Gastroesophageal sphincter (tissue), 4 donors: ENCODE data around the genes HCRTR1, ADGRB2, MARCKSL1, BSDC1 and ZBTB8B.

DNA sequence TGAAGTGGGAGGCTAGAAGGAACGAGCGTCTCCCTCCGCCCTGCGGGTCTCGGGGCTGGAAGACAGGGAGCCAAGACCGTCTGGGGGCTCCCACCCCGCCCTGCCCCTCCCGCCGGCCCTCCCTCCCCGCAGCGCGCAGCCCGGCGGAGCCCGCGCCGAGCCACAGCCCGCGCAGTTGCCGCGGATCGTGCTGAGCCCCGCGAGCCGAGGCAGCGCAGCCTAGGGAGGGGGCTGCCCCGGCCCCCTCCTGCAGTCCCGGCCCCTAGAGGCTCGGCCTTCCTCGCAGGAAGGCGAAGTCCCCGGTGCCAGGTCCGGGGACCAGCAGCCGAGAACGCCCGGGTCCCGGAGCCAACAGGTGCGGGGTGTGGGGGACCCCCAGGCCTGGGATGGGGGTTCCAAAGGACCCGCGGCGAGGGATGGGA, at the start of gene HCRTR1:
Gene HCRTR1, plus strand, starts transcription at position 163 of the 422 bp plus-strand sequence.
- PRO-cap, result no peak
- RAMPAGE, long total RNA, 4 experiments, result no peak in any of the 4 experiments

DNA sequence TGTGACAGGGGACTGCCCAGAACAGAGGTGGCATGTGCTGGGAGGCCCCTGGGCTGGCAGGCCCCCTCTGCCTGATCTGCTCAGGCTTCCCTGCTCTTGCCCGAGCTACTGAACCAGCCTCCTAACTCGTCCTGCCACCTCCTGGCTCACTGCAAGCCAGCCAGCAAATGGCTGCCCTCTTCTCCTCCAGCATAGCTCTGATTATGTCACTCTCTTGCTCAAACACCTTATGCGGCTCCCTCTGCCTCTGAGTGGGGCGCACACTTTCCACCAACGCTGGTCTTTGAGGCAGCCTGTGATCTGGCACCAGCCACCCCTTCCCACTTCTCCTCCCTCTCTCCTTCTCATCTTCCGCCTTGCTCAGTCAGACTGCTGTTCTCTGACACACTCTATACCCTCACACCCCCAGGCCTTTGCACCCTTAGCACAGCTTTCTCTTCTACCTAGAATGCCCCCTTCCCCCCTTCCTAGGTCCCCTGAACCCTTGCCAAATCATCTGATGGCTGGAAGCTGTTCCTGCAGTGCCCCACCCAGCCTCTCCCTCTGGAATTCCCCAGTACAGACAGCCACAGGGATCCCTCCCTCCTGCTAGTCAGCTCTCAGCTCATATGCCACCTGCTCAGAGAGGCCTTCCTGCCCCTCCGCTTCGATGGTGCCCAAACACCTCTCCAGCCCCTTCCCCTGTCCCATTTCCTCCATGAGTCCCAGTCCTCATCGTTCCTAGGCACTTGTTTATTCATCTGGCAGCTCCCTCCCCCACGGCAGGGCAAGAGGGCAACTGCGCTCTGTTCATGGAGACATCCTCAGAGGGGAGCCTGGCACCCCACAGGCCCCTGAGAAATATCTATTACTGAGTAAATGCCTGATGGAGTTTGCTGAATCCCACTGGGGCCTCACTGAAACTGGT, 21.7 kb upstream of the PEF1 start:
- PRO-cap, result no peak
- RAMPAGE, long total RNA, 4 experiments, result no peak in any of the 4 experiments

GRCh38 chr1:31683777-31684363, 19.9 kb downstream of the COL16A1 start:
- PRO-cap, result no peak
- RAMPAGE, long total RNA, 4 experiments, result no peak in any of the 4 experiments

DNA sequence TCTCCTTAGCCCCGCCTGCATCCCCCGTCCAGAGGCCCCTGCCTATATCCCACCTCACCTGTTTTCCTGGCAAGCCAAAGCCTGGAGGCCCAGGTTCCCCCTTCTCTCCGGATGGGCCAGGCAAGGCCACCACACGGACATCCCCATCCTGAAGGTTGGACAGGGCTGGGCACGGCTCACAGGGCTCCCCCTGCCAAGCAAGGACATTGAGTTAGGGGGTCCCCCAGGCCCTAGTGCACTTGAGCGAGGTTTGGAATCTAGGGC, 18.3 kb downstream of the COL16A1 start:
- PRO-cap, result no peak
- RAMPAGE, long total RNA, 4 experiments, result no peak in any of the 4 experiments

DNA sequence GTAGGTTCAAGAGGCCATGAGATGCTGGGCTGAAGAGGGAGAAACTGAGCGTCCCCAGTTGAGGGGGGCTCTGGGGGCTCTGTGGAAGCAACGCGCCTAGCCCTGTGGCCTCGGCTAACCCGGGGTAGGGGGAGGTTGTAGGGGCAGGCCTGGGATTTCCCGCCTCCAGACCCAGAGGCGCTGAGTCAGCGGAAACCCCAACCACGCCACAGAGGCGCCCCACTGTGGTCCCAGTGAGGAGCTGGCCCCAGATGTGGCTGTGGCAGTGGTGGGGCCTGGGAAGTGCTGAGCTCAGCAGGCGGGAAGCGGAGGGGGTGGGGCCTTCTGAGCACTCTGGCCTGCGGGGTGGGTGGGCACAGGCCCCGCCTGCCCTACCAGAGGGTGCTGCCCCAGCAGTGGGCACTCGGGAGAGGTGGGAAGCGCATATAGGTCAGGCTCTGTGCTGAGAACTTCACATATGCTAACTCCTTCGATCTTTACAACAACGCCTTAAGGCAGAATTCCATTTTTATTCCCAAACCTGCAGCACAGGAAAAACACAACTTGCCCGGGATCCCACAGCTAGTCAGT, 1.4 kb upstream of the COL16A1 start:
- PRO-cap, result no peak
- RAMPAGE, long total RNA, 4 experiments, result no peak in any of the 4 experiments

DNA sequence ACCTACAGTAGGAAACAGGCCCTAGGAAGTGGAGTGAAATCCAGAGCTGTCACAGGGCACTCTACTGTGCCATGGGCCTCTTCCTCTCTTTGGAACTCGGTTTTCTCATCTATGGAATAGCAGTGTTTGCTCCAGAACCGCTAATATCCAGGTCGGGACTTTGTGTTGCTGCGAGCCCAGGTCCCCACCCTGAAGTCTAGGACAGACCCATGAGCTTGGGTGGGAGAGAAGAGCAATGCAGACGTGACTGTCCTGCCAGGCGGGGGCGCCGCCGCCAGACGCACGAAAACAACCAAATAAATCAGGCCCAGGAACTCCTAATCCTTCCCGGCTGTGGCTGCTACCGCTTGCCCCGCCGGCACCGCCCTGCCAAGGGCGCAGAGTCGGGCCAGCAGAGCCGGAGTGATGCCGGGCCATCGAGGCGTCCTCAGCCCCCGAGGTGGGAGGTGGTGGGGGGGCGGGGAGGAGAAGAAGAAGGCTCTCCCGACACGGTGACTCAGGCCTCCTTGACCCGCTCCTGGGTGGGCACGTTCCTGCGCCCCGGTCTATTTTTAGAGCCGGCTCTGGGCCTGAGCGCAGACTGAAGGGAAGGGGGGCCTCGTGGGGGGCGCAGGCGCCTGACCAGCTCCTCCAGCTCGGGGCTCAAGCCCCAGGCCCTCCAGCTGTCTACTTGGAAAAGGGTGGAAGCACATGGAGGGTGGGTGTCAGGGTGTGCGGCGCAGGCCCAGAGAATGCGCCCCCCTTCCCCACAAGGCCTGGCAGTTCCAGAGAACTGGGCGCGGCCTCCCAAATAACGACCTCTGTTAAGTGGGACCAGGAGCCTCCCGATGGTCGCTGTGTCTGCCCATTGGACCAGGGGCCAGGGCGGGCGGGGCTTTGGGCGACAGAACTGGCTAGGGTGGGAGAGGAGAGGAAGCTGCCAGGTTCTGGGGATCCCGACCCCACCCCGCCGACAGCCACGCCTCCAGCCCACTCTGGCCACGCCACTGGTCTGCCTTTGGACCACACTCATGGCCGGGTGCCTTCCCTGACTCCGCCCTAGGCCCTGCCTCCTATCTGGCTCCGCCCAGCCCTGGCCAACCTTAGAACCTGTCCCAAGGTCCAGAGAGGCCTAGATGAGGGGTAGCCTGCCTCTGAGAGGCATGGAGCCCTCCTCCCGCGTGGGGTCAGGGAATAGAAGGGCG, 10.8 kb upstream of the COL16A1 start:
- PRO-cap, result bidirectional peak, plus-strand start at position 320 of the sequence, minus-strand start at position 290 of the sequence; bidirectional peak, plus-strand start at position 378 of the sequence, minus-strand start at position 379 of the sequence; bidirectional peak, plus-strand start at position 494 of the sequence, minus-strand start at position 446 of the sequence; bidirectional peak, plus-strand start at position 1,114 of the sequence, minus-strand start at position 993 of the sequence
- RAMPAGE, long total RNA, 4 experiments, result start-site peak on the minus strand in 1 of 4 experiments, centred at position 812 of the sequence, 14 reads per replicate

GRCh38 chr1:31763615-31764882, at the start of gene ADGRB2:
Gene ADGRB2 (minus strand): TSS chr1:31764340.
- PRO-cap, result unidirectional peak, minus-strand start at chr1:31764130; unidirectional peak, minus-strand start at chr1:31764340
- RAMPAGE, long total RNA, 4 experiments, result no peak in any of the 4 experiments

GRCh38 chr1:31919300-31919926, 18.8 kb downstream of the PTP4A2 start:
- PRO-cap, result no peak
- RAMPAGE, long total RNA, 4 experiments, result no peak in any of the 4 experiments

- PRO-cap, result no peak
- RAMPAGE, long total RNA, 4 experiments, result no peak in any of the 4 experiments
Measured at GRCh38 chr1:31984682-31985389, 28.8 kb upstream of the KHDRBS1 start.

- PRO-cap, result no peak
- RAMPAGE, long total RNA, 4 experiments, result no peak in any of the 4 experiments
Measured at GRCh38 chr1:31985390-31986022, 28.2 kb upstream of the KHDRBS1 start.

- PRO-cap, result no peak
- RAMPAGE, long total RNA, 4 experiments, result no peak in any of the 4 experiments
Measured at GRCh38 chr1:32015125-32015448, 1.4 kb downstream of the KHDRBS1 start.

DNA sequence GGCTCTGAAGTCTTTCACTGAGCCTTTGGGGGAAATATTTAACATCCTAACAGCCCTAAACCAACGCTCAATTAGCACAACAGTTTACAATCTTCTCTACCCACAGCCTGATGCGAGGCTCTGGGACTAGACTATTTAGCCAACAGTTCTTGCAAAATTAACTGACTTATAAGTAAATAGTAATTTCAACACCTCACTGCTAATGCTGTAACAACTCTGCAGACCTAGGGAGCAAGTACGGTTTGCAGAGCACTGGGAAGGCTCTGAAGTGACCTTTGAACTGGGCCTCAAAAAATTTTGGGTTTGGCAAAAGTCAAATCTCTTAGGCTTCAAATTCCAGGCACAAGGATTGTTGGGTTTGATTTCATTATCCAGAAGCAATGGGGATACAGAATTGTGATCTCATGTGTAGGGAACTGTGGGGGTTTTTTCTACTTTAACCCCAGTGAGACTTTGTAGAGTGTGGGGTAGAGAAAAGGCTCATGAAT, 1.1 kb upstream of the TXLNA start:
- PRO-cap, result no peak
- RAMPAGE, long total RNA, 4 experiments, result no peak in any of the 4 experiments

- PRO-cap, result no peak
- RAMPAGE, long total RNA, 4 experiments, result no peak in any of the 4 experiments
Measured at GRCh38 chr1:32181119-32181920, 1.8 kb downstream of the TXLNA start.

DNA sequence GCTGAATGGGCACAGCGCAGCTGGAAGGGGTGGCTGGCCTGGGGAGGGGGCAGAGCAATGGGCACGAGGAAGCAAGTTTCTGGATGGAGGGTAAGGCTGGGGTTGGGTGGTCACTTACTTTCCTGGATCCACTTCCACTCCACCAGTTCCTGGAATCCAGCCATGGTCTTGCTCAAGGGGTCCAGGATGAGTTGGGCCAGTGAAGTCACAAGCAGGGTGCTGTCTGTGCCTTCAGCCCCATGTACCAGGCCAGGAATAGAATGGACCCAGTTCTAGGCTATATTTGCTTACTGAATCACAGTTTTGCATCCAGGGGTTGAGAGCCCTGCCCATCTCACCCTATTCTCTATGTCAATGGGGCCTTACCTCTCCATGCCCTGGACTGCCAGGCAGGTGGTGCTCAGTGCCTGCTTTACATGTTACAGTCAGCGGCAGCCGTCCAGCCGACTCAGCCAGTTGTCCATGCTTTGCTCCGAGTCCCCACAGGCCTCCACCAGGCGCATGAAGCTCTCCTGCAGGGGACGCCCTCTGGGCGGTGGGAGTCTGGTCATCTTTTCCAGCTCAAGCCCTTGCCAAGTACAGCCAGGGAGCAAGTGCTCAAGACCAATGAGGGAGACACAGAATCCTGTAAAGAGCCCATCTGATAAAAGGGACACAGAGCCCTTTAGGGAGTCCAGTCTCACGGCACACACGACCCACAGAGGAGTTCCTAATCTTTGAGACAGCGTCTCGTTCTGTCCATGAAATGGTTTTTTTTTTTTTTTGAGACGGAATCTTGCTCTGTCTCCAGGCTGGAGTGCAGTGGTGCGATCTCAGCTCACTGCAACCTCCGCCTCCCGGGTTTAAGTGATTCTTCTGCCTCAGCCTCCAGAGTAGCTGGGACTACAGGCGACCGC, 12.2 kb upstream of the FAM167B start:
- PRO-cap, result no peak
- RAMPAGE, long total RNA, 4 experiments, result start-site peak on the minus strand in 1 of 4 experiments, centred at position 278 of the sequence, 10 reads per replicate

GRCh38 chr1:32333460-32333696, 2.7 kb downstream of the MARCKSL1 start:
- PRO-cap, result no peak
- RAMPAGE, long total RNA, 4 experiments, result no peak in any of the 4 experiments

- PRO-cap, result bidirectional peak, plus-strand start at chr1:32336411, minus-strand start at chr1:32336233
- RAMPAGE, long total RNA, 4 experiments, result no peak in any of the 4 experiments
Measured at GRCh38 chr1:32335782-32336672, at the start of gene MARCKSL1. Gene MARCKSL1 (minus strand): TSS chr1:32336233.

DNA sequence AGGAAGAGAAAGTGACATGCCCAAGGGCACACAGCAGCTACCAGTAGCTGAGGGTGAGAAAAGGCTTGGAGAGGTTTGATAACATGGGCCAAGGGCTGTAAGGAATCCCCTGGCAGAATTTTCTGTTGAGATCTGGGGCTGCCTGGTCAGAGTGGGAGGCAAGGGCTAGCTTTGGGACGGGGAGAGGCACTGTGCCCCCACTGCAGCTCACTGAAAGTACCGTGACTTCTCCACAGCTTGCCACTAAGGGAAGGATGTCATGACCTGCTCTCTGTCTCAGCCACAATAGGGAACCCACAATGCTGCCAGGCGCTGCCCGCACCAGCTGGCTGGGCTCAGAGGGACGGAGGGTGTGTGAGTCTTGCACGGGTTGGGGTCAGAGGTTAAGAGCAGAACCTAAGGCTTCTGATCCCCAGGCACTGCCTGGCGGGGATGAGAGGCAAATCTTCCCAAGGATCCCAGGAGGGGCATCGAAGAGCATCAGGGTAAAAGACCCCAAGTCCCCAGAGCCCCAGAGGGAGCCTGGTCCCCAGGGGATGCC, 1.8 kb upstream of the MARCKSL1 start:
- PRO-cap, result no peak
- RAMPAGE, long total RNA, 4 experiments, result no peak in any of the 4 experiments

DNA sequence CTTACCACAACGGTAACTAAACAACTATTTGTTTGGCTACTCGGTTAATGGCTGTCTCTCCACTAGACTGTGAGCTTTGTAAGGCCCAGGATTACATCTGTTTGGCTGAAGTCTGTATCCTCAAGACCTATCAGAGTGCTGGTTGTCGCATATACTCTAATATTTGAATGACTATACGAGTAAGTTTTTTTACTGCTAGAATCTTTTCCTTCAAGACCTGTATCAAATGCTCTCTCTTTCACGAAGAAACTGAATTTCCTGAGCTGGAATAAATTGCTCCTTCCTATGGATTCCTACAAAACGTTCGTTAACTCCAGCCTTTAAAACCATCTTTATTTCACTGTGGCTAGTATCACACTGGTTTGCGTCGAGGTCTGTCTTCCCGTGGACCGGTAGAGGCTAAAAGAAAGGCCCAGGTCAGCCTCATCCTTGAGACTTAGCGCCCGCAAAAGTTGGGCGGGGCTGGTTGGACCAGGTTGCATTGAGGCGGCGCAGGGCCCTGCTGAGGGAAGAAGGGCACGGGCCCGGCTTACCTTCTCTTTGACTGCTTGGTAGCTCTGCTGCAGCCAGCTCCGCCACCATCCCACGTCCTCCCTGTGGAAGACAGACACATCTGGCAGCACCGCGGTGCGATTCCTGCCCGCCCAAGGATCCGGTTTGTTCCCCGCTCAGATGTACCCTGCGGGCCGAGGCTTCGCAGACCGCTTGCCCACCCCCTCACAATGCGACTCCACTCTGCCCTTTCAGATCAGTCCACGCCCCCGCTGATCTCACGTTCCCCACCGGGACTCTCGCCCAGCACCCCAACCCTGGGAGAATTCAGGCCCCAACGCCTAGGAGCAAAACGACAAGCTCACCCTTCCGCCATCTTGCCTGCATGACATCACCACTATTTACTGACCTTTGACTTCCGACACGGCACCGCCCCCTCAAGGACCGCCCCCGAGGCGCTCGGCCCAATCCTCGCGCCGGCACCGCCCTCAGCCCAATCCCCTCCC, at the start of gene BSDC1:
Gene BSDC1, minus strand, starts transcription at position 895 of the 998 bp plus-strand sequence.
- PRO-cap, result bidirectional peak, plus-strand start outside the sequence, minus-strand start at position 882 of the sequence
- RAMPAGE, long total RNA, 4 experiments, result start-site peak on the minus strand in 3 of 4 experiments, centred at positions 877 to 884 of the sequence, 93 to 140 reads per replicate

DNA sequence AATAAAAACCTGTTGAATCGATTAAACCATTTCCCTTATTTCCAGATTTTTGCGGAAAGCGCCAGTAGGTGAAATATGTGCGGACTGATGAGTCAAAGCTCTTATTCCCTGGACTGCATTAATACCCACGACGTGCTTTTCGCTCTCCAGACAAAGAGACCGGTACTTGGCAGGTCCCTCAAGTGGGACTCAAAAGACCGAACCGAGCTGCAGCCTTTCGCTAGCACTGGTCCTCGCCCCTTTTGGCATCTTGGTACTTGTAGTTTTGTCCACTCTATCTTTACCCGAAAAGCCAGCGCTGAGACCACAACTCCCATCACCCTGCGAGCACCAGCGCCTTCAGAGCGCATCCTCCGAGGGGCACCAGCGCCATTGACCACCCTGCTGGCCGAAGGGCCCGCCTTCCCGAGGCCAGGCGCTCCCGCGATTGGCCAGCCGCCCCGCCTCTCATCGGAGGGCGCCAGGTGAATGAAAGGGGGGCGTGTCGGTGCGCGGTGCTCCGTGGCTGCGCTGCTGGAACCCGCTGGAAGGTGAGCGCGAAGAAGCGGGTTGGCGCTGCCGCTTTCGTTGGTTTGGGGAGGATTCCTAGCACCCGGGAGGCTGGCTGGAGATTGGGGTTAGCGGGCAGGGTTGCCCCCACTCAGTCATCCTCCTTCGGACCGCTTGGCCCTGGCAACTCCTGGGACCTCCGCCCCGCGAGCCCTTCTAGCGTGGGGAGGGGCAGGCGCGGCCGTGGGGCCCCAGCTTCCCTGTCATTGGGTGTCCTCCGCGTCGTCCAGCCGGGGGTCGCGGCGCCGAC, at the start of gene ZBTB8B:
Gene ZBTB8B, plus strand, starts transcription at position 497 of the 799 bp plus-strand sequence.
- PRO-cap, result unidirectional peak, minus-strand start at position 196 of the sequence
- RAMPAGE, long total RNA, 4 experiments, result no peak in any of the 4 experiments

GRCh38 chr1:32686213-32686906, 16.2 kb downstream of the SYNC start:
- PRO-cap, result no peak
- RAMPAGE, long total RNA, 4 experiments, result no peak in any of the 4 experiments